Mesangial cell (primary cell): ENCODE measurements around a stretch of chr18.

DNA sequence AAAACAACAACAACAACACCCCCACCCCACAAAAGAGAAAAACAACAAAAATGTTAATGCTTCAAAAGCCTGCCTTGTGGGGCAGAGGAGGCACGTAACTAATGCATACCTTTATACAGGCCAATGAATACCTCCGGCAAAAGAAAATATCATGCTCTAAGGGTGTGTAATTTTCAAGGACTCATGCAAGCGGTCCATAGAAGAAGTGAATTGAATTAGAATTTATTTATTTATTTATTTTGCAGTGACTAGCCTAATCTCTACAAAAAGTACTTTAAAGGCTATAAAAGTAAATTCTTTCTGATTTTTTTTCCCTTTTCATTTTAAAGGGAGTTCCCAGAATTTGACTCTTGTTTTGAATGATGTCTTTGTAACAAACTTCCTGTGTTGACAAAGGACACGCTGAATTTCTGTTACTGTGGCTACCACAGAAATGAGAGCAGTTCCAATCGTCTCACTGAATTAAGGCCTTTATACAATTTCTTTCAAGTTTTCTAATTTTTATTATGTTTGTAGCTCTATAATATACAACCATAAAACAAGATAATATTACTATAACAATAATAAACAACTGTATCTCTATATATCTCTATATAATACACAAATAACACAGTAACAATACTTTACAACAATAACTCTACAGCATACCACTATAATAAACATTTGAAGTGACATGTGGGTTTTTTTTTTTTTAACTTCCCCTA lies 46.3 kb upstream of the LPIN2 start:
- RAMPAGE, long total RNA = no peak

GRCh38 chr18:3062917-3063233 lies 49.9 kb upstream of the LPIN2 start:
- RAMPAGE, long total RNA = no peak

GRCh38 chr18:3093900-3094593 lies 81.1 kb upstream of the LPIN2 start:
- RAMPAGE, long total RNA = no peak

DNA sequence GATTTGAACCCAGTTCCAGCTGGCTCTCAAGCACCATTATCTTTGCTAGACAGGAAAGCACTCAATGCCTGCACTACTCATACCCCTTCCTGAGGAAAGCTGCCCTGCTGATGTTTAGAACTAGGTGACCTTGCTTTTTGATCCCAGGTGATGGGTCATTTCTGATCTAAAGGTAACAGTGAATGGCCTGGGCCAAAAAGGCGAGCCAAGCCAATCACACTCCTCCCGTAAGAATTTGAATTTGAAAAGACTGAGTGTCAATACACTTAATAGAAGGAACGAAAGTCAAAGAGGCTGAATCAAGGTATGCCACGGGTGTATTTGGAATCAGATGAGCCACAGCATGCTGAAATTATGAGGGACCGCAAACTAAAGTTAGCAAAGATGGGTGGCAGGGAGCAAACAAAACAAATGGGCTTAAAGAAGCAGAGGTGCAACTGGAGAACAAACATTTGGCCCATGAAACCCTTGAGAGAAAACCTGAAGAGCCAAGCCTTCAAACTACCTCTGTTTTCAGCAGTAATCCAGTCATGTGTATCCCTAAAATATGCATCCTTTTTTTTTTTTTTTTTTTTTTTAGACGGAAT lies 11.3 kb upstream of the MYOM1 start:
- RAMPAGE, long total RNA = no peak

DNA sequence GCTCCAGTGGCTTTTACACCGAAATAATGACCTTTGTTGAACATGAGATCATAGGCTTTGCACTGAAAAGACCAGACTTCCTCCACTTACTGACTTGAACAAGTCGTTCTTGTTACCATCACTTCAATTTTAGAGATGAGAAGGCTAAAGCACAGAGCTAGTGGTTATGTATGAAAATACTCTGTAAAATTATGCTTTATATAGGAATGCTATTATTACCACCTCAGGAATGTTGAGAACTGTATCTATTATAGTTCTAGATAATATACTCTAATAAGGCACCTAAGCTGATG lies 20.0 kb downstream of the MYL12B start:
- RAMPAGE, long total RNA = no peak

DNA sequence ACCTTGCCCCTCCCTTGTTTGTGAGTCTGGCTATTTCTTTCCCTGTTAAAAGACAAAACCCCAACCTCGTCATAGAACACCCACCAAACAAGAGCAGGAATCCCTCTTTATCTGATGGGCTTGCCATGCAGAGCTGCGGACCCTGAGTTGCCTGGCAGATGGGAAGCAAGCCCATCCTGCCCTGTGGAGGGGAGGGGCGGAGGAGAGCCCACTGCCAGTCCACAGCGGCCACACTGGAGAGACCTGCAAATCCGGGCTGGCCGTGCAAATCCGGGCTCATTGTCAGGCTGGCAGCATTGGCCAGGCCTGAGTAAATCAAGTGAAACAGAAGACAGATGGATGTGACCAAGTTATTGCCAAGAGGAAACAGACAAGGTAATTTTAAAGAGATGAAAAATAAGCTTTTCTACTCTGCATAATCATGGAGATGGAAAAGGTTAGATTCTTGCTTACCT lies 22.0 kb downstream of the MYL12B start:
- RAMPAGE, long total RNA = no peak

DNA sequence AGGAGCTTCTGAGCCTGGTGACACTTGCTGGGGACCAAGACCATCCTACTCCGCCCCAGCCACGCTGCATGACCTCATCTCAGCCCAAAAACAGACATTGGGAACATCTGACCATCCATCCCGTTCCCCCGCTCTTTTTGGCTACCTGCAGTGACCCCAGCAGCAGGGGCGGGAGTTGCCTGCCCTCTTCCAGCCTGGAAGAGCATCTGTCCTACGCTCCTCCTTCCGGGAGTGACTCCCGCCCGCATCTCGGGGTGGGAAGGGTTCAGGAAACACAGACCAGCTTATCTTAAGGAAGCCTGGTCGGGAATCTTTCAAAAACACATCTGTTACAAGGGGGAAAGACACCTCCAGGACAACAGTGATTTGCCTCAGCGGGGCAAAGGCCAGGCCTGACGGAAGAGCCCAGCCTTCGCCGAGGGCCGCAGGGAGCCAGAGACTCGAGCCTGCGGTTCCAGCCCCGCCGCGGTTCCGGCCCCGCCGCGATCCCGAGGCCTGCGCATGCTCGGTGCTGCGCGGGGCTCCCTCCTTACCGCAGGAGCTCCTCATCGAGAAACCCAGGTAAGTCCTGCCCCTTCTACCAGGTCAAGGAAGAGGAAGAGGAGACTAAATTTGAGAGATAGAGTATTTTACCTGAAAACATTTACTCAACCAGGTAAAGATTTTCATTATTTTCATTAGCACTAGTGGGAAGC lies 38.1 kb upstream of the TGIF1 start:
- RAMPAGE, long total RNA = no peak

- RAMPAGE, long total RNA = no peak
These were observed 6.8 kb downstream of the TGIF1 start for GRCh38 chr18:3456646-3457254.

DNA sequence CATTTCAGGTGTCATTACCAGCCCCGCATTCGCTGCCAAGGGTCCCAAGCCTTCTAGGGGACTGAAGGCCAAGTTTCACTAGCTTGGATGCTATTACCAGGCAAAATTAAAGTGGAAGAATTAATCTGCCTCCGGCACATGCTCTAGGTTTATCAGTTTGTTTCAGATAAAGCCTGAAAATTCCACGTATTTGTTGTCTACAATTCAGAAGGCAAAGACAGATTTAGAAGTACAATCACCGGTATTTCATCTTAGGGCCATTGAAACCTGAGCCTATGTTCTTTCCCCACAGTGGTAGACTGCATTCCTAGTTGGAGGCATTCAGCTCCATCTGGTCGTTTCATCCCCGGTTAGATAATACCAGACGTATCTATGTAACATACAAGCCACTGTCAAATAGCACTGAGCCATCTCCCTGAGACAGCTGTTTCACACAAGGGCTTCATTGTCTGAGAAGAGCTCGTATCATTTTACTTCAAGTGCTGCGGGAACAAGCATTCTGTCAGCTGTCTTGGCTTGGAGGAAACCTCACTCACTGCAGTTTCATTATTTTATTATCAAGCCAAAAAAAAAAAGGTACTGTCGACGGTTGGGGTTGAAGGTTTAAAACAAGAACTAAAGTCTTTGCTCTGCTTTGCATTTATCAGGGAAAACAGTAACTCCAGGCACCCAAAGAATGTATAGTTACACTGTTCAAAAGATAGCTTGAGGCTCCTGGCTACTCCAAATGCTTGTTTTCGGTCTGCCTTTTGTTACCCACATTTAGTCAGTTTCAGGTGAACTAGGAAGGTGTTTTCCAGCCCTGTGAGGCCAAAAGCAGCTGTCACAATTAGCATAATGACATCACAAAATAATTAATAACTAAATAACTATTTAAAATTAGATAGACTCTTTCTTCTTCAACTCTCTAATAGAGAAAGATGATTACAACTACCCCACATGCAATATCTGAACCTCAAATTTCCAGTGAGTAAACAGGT lies 76.7 kb downstream of the TGIF1 start:
- RAMPAGE, long total RNA = no peak

GRCh38 chr18:3584921-3585360 lies 135.0 kb downstream of the TGIF1 start:
- RAMPAGE, long total RNA = no peak

- RAMPAGE, long total RNA = no peak
These were observed 144.9 kb downstream of the TGIF1 start for GRCh38 chr18:3594817-3595410.

DNA sequence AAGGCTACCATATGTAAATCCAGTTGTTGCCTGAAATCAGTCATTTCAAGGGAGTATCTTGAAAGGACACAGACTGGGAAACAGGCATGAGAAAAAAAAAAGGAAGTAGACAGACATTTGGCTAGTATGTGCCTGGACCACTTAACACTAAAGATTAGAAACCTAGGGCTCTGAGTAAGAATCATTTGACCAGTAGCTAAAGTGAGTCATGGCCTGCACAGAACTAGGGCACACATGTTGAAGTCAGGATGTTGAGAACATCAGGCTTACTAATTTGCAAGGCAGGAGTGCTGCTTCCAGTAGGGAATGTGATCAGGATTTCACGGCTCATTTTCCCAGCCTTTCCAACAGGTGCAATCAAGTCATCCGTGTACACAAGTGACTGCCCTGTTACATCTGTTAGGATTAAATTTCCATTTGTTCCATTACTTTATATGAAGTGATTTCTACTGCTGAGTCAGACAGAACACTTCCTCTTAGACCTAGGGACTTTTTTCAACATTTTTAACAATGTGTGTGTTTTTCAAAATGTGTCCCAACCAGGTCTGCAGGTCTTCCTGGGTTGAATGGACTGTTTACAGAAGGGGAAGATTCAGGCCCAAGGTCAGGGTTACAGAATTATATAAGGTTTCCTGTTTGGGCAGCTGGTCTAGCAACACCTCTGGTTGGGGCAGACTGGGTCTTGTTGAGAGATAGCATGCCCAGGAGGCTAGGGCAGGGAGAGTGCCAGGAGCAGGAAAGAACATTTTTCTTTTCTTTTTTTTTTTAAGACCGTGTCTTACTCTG lies 145.6 kb downstream of the TGIF1 start:
- RAMPAGE, long total RNA = no peak

GRCh38 chr18:3624789-3625758 lies 175.1 kb downstream of the TGIF1 start:
- RAMPAGE, long total RNA = no peak

- RAMPAGE, long total RNA = no peak
These were observed 217.1 kb downstream of the TGIF1 start for GRCh38 chr18:3666990-3667505.

- RAMPAGE, long total RNA = no peak
These were observed 424.7 kb downstream of the TGIF1 start for GRCh38 chr18:3874558-3875112.

GRCh38 chr18:3910469-3911248 lies 460.7 kb downstream of the TGIF1 start:
- RAMPAGE, long total RNA = no peak

DNA sequence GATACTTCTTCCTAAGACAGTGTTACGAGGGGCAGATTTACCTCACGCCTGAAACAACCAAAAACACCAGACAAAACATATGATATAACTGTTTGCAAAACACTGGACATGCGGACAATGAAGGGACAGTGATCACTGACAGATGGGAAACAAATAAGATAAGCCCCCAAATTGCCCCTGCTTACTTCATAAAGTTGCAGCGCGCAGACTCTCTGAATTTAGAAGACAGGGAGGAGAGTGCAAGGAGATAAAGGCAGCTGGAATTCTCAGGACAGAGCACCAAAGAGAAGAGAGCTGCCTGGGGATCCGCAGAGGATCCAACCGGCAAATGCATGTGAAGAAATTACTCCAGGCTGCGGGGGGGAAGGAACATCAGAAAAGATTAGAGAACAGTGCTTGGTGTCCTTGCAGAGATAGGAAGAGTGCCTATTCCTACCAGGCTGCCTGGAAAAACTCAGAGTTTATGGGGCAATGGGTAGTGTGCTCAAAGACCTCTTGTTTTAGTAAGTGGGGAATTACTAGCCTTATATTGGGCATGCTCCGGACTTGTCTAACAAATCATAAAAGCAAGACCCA lies 500.3 kb downstream of the DLGAP1 start:
- RAMPAGE, long total RNA = no peak

- RAMPAGE, long total RNA = no peak
These were observed 459.6 kb downstream of the DLGAP1 start for GRCh38 chr18:3995315-3996087.

GRCh38 chr18:4248527-4249391 lies 206.3 kb downstream of the DLGAP1 start:
- RAMPAGE, long total RNA = no peak

GRCh38 chr18:4264205-4264936 lies 190.7 kb downstream of the DLGAP1 start:
- RAMPAGE, long total RNA = no peak